Upper lobe of left lung (tissue), 5 donors: ENCODE measurements around a stretch of chr10.

GRCh38 chr10:6222309-6223083, 19.8 kb downstream of the PFKFB3 start:
- PRO-cap, 2 experiments = no peak in any of the 2 experiments
- RAMPAGE, long total RNA, 4 experiments = no peak in any of the 4 experiments

GRCh38 chr10:6232918-6233559, 30.3 kb downstream of the PFKFB3 start:
- PRO-cap, 2 experiments = no peak in any of the 2 experiments
- RAMPAGE, long total RNA, 4 experiments = no peak in any of the 4 experiments

DNA sequence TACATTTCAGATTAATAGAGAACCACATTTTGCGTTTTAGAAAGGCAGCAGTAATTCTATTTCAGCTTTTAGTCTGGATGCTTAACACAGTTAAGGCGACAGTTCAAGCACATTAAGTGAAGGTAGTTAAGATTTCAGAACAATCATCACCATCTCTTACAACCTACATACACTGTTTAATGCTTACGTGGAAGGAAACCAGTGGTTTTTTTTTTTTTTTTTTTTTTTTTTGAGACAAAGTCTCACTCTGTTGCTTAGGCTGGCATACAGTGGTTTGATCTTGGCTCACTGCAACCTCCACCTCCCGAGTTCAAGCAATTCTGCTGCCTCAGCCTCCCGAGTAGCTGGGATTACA, 89.0 kb downstream of the PFKFB3 start:
- PRO-cap, 2 experiments = no peak in any of the 2 experiments
- RAMPAGE, long total RNA, 4 experiments = no peak in any of the 4 experiments

DNA sequence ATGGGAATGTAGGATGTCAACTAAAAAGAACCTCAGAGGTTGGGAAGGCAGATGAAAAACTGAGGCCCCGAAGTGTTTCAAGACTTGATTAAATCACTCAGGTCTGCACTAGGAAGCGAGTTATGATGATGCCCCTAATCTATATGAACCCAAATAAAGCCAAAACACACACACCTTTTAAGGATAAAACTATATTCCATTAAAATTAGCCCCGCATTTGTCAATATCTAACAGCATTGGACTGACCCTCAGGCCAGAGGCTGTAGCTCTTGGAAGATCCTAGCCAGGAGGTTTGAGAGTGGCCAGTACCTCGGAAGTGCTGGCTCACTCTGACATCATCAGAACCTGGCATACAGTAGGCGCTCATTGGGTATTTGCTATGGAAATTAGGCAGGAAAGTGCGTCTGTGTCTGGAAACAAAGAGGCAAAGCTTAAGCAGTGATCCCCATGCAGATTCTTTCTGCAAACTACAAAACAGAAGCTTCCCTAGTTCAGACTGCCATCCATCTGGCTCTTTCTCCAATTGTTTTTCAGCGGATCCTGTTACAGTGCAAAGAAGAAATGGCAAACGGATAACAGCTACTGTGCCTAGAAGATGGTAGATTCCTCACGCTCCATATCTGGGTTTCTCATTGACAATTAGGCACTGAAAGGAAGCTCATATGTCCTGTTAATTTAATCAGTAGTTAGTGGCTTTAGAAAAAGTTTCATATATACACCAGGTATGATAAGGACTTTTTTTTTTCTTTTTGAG, 1.7 kb upstream of the PRKCQ start:
- PRO-cap, 2 experiments = no peak in any of the 2 experiments
- RAMPAGE, long total RNA, 4 experiments = no peak in any of the 4 experiments

GRCh38 chr10:6973865-6974376, 393.8 kb upstream of the PRKCQ start:
- PRO-cap, 2 experiments = no peak in any of the 2 experiments
- RAMPAGE, long total RNA, 4 experiments = no peak in any of the 4 experiments

DNA sequence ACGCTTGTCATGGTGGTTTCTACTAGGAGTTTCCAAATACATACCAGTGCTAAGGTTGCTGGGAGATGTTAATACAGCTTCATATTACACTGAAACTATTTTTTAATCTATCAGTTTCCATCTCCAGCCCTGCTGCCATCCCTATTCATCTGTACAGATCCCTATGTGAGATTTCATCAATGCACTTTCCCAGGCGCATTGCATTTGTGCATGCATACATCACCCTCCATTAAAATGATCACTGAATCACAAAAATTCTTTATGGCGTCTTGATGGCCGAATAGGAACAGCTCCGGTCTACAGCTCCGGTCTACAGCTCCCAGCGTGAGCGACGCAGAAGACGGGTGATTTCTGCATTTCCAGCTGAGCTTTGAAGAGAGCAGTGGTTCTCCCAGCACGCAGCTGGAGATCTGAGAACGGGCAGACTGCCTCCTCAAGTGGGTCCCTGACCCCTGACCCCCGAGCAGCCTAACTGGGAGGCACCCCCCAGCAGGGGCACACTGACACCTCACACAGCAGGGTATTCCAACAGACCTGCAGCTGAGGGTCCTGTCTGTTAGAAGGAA, 273.6 kb downstream of the SFMBT2 start:
- PRO-cap, 2 experiments = no peak in any of the 2 experiments
- RAMPAGE, long total RNA, 4 experiments = no peak in any of the 4 experiments

GRCh38 chr10:7349888-7350576, 60.8 kb downstream of the SFMBT2 start:
- PRO-cap, 2 experiments = no peak in any of the 2 experiments
- RAMPAGE, long total RNA, 4 experiments = start-site peak on the minus strand in 1 of 4 experiments, at chr10:7349917-7350711 at its widest, 21 reads per replicate

DNA sequence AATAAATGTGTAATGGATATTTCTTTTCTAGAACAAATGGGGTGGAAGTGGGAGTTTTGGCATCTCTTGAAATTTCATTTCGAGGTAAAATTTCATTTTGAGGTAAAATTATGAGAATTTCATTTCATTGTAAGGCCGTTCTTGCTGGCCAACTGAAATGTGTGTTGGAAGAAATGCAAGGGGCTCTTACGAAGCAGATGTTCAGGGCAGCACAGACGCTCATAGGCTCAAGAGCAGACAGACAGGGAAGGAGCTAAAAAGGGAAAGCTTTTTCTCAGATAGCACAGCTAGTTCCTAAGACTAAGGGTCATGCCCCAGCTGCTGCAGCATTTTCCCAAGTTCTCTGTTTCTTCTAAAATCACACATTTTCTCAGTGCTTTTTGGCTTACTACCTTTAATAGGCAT, 65.1 kb upstream of the SFMBT2 start:
- PRO-cap, 2 experiments = no peak in any of the 2 experiments
- RAMPAGE, long total RNA, 4 experiments = no peak in any of the 4 experiments

DNA sequence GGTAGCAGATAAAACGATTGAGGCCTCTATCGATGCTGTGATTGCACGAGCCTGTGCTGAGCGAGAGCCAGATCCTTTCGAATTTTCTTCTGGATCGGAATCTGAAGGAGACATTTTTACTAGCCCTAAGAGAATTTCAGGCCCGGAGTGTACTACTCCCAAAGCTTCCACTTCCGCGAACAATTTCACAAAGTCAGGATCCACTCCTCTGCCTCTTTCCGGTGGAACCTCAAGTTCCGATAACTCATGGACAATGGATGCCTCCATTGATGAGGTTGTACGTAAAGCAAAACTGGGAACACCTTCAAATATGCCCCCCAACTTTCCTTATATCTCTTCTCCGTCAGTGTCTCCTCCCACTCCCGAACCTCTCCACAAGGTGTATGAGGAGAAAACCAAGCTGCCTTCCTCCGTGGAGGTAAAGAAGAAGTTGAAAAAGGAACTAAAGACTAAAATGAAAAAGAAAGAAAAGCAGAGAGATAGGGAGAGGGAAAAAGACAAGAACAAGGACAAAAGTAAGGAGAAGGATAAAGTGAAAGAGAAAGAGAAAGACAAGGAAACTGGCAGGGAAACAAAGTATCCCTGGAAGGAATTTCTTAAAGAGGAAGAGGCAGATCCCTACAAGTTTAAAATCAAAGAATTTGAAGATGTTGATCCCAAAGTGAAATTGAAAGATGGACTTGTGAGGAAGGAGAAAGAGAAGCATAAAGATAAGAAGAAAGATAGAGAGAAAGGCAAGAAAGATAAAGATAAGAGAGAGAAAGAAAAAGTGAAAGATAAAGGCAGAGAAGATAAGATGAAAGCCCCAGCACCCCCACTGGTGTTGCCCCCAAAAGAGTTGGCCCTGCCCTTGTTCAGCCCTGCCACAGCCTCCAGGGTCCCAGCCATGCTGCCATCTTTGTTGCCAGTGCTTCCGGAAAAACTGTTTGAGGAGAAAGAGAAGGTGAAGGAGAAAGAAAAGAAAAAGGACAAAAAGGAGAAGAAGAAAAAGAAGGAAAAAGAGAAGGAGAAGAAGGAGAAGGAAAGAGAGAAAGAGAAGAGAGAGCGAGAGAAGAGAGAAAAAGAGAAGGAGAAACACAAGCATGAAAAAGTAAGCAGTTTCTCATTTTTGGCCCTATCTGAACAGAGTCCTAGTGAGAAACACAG, 89.5 kb upstream of the GATA3 start:
- PRO-cap, 2 experiments = no peak in any of the 2 experiments
- RAMPAGE, long total RNA, 4 experiments = start-site peak on the plus strand in 1 of 4 experiments, centred at position 873 of the sequence, 30 reads per replicate

DNA sequence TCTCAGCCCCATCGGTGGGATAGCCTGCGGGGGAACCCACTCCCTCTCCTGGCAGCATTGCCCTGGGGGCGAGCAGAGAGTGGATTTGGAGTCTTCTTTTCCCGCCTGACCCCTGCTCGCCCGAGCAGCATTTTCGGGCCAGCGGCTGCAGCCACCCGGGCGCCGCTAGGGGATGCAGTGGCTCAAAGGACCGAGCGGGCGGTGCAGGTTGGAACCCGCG, 1.3 kb upstream of the GATA3 start:
- PRO-cap, 2 experiments = peak in 1 of 2 experiments; most common minus-strand start position 179 of the sequence (in 1)
- RAMPAGE, long total RNA, 4 experiments = no peak in any of the 4 experiments

GRCh38 chr10:8074722-8076137, 20.7 kb downstream of the GATA3 start:
- PRO-cap, 2 experiments = no peak in any of the 2 experiments
- RAMPAGE, long total RNA, 4 experiments = no peak in any of the 4 experiments

- PRO-cap, 2 experiments = no peak in any of the 2 experiments
- RAMPAGE, long total RNA, 4 experiments = no peak in any of the 4 experiments
These were observed 1407.7 kb downstream of the GATA3 start for GRCh38 chr10:9462246-9462495.

DNA sequence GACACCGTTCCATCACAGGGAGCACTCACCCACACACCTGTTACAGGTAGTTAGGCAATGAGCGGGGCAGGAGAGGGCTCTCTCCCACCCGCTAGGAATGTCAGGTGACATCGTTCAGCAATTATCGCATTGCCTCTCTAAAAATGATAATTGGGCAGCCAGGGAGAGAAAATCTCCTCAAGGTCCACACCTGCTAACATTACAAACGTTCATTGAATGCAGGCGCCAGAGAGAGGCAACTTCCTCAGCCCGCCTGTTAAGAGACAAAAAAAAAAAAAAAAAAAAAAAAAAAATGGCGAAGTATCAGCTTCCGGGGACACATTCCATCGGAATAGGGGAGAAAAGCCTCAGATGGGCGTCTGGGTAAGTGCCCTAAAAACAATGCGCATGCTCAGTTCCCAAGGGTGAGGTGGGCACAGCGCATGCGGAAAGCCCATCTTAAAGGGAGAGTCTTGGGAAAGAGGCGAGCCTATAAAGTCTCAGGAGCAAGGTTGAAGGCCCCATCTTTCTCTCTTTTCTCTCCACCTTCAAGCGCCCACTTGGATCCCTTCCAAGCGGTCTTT, 1139.8 kb upstream of the CELF2 start:
- PRO-cap, 2 experiments = no peak in any of the 2 experiments
- RAMPAGE, long total RNA, 4 experiments = no peak in any of the 4 experiments

GRCh38 chr10:10605741-10606346, 411.8 kb upstream of the CELF2 start:
- PRO-cap, 2 experiments = no peak in any of the 2 experiments
- RAMPAGE, long total RNA, 4 experiments = no peak in any of the 4 experiments

GRCh38 chr10:10830392-10830771, 187.3 kb upstream of the CELF2 start:
- PRO-cap, 2 experiments = no peak in any of the 2 experiments
- RAMPAGE, long total RNA, 4 experiments = no peak in any of the 4 experiments

- PRO-cap, 2 experiments = no peak in any of the 2 experiments
- RAMPAGE, long total RNA, 4 experiments = no peak in any of the 4 experiments
These were observed 32.3 kb upstream of the CELF2 start for GRCh38 chr10:10985448-10985730.

GRCh38 chr10:11150059-11150915, 132.6 kb downstream of the CELF2 start:
- PRO-cap, 2 experiments = no peak in any of the 2 experiments
- RAMPAGE, long total RNA, 4 experiments = no peak in any of the 4 experiments

DNA sequence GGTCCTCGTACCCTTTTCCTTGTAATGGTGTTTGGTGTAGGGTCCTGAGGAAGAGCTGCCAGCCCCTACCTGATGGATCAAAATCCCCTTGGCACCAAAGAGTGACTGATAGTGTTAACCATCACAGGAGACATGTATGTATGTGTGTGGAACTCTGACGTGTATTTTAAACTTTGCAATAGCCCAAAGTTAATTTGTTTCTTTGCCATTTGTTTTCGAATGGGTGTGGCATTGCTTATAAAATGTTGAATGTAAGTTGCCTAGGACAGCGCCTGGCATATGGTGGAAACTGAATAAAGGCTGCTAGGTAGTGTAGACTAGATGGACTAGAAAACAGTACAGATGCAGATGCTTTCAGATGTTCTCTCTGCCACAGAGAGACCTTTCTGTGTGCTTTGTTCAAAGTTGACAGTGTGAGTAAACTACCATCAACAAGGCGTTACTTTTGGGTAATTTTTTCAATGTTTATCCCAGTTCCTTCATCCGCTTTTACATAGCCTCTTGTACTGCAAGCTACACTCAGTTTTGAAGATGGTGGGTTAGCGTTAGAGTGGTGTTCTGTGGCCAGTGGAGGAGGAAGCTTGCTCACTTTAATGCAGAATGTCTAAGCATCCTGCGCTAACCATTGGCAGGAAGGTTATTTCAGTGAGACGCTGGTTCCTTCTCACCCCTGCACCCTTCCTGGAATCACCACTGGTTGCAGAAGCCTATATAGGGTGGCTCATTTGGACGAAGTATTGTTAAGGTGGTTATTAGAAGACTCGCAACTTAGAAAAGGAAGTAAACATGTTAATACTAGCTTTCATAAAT, 158.9 kb downstream of the CELF2 start:
- PRO-cap, 2 experiments = no peak in any of the 2 experiments
- RAMPAGE, long total RNA, 4 experiments = no peak in any of the 4 experiments

- PRO-cap, 2 experiments = no peak in any of the 2 experiments
- RAMPAGE, long total RNA, 4 experiments = no peak in any of the 4 experiments
These were observed 161.8 kb downstream of the CELF2 start for GRCh38 chr10:11179156-11180211.

DNA sequence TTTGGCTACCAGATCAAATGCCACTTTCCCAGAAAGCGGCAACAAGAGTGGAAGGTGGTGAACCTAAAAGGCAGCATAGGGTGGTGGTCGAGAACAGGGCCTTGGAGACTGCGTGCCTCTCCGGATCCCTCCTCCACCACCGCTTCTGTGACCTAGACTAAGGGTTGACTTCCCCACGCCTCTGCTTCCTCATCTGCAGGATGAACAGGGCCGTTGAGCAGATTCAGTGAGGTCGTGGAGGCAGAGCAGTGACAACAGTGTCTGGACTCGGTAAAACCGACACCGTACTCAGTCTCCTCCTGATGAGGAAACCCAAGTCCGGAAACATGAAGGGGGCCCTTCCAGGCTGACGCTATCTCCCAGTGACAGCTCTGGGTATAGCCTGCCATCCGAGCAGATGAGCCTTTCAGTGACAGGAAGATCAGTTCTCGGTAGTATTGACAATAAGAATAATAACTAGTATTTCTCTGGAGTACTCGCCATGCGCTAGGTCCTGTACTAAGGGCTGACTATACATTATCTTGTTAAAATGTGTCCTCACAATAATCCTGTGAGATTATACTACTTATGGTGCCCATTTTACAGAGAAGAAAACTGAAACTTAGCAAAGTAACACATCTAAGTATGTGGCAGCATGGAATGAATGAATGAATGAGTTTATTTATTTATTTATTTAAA, 162.7 kb downstream of the CELF2 start:
- PRO-cap, 2 experiments = peak in 1 of 2 experiments; most common plus-strand start position 220 of the sequence (in 1); most common minus-strand start position 159 of the sequence (in 1)
- RAMPAGE, long total RNA, 4 experiments = no peak in any of the 4 experiments